ENCODE data around the genes ZSCAN32 and TRAP1.

DNA sequence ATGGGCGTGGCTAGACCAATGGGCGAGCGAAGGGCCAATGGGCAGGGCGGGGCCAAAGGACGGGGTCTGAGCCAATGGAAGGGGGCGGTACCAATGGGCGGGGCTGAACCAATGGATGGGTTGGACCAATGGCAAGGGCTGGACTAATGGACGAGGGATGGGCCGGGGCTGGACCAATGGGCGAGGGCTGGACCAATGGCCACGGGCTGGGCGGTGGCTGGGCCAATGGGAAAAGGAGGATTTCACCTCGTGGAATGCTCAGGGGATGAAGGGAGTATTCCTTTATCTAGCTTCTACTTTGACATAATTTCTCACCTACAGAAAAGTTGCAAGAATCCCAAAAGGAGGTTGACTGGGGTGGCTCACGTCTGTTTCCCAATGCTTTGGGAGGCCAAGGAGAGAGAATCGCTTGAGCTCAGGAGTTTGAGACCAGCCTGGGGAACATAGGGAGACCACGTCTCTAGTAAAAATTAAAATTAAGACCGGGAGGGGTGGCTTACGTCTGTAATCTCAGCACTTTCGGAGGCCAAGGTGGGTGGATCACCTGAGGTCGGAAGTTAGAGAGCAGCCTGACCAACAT, 5.8 kb upstream of the FLYWCH1 start:
- RRBS, result no CpG with 5 or more reads among the region's 20 CpGs

- RRBS, result 0% methylated on average over 7 of the region's 69 CpGs
Observed at GRCh38 chr16:2964589-2965594, 817 bp downstream of the KREMEN2 start.

DNA sequence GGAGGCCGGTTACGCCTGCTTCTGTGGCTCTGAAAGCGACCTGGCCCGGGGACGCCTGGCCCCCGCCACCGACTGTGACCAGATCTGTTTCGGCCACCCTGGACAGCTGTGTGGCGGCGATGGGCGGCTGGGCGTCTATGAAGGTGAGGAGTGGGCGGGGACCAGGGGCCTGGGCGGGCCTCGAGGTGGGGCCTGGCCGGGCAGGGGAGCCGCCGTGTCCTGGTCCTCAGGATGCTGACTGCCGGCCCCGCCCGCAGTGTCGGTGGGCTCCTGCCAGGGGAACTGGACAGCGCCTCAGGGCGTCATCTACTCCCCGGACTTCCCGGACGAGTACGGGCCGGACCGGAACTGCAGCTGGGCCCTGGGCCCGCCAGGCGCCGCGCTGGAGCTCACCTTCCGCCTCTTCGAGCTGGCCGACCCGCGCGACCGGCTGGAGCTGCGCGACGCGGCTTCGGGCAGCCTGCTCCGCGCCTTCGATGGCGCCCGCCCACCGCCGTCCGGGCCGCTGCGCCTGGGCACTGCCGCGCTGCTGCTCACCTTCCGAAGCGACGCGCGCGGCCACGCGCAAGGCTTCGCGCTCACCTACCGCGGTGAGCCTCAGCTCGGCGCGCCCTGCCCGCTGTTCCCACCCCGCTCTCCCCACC, 2.4 kb upstream of the PAQR4 start:
- RRBS, result 3% methylated on average over 33 of the region's 75 CpGs

GRCh38 chr16:2969912-2970701, 959 bp downstream of the PAQR4 start:
- RRBS, result 3% methylated on average over 12 of the region's 41 CpGs

GRCh38 chr16:2981912-2982476, 1.7 kb upstream of the PKMYT1 start:
- RRBS, result no CpG with 5 or more reads among the region's 8 CpGs

DNA sequence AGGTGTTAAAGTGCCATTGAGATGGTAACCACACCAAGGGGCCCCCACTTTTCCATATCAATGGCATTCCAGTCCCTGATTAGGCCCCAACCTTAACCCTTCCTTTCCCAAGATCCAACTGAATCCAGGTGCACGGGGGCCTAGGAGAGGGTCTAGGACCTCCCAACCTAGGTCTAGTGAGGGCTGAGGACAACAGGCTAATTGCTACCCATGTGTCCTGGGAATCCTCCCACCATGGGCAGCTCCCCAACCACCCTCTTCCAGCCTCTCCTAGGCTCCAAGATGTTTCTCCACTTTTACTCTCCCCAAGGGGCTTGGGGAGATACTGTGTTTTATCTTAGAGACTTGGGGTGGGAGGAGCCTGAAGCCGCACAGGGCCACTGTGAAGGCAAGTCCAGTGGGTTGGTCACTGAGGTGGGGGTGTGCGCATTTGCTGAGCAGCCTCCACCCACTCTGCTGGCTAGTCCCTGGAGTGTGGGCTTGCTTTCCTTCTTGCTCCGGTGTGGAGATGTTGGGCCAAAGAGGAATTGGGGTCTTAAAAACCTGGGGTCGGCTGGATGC, 4.2 kb upstream of the CLDN9 start:
- RRBS, result no CpG with 5 or more reads among the region's 5 CpGs

- RRBS, result 16% methylated on average over 10 of the region's 25 CpGs
Observed at GRCh38 chr16:3009400-3010304, 3.1 kb upstream of the CLDN9 start.

GRCh38 chr16:3021364-3022150, 1.4 kb downstream of the TNFRSF12A start:
- RRBS, result 6% methylated on average over 4 of the region's 28 CpGs

DNA sequence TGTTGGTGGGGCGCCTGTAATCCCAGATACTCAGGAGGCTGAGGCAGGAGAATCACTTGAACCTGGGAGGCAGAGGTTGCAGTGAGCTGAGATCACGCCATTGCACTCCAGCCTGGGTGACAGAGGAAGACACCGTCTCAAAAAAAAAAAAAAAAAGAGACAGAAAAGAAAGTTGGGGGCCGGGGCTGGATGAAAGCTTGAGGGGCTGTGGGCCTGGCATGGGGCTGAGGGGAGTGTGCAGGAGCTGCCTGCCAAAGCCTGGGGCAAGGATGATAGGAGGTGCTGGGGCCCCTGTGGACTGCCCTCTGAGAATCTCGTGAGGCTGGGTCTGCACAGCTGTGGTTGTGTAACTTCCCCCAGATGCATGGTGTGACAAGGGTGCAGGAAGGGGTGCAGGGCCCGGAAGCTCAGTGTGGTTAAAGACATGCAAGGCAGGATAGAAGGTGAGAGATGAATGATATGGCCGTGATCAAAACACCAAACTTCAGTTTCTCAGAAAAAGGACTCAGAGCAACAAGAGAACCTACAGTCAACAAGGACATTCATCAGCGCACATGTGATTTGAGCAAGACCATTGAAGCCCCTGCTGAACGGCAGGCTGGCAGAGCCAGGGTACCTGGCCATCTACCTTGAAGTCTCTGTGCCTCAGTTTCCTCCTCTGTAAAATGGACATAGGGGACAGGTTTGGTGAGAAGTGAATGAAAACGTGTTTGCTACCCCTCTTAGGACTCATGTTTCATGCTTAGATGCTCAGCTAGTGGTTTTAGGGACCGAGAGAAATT, 9.5 kb downstream of the IL32 start:
- RRBS, result no CpG with 5 or more reads among the region's 11 CpGs

DNA sequence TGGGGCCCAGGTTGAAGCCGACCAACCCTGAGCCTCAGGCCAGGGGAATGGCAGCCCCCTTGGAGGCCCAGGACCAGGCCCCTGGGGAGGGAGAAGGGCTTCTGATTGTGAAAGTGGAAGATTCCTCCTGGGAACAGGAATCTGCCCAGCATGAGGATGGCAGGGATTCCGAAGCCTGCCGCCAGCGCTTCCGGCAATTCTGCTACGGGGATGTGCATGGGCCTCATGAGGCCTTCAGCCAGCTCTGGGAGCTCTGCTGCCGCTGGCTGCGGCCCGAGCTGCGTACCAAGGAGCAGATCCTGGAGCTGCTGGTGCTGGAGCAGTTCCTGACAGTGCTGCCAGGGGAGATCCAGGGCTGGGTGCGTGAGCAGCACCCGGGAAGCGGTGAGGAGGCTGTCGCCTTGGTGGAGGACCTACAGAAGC, 2.4 kb downstream of the ZNF213 start:
- RRBS, result no CpG with 5 or more reads among the region's 14 CpGs

DNA sequence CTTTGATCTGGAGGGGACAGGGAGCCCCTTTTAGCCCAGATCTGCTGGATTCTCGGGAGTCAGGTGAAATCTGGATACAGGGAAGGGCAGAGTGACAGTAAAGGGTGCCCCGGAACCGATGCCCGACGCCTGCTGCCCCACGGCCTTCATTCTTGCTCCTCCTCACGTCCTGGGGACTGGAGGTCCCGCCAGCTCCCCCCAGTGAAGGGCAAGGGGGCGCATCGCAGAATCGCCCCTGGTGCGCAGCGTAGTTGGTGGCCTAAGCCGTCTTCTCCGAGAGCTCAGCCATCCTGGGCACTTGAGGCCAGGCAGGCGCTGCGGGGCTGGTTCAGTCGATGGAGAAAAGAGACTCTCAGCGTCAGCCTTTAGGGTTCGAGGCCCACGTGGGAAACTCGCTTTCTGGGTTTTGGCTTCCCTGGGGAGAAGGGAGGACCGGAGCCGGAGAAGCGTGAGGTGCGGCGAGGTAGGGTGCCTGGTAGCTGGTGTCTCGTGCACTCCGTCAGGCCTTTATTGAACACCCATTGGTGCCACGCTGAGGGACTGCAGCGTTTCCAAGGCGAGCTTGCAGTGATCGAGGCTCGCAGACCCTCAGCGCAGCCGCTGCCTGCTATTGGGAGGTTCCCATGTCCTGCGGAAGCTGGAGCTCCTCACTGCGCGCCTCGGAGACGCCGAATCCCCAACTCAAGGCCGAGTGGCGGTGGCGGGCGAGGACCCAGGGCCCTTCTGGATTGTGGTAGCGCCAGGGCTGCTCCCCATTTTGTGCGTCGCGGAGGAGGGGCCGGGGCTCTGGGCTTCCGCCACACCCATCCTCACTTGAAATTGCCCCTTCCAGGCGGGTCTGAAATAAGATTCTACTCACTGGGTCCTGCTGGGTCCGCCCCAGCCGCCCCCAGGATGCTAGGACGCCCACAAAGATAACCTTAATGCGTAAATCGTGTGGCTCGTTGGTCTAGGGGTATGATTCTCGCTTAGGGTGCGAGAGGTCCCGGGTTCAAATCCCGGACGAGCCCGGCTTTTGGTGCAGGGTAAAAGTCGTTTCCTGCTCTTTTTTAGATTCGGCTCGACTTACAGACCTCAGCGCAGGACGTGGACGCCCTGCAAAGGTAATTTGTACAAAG, 45.9 kb downstream of the ZNF200 start:
- RRBS, result no CpG with 5 or more reads among the region's 71 CpGs

- RRBS, result 3% methylated on average over 72 of the region's 114 CpGs
Observed at GRCh38 chr16:3400434-3401685, at the start of gene ZSCAN32. Gene ZSCAN32, minus strand, starts transcription at chr16:3401004.

DNA sequence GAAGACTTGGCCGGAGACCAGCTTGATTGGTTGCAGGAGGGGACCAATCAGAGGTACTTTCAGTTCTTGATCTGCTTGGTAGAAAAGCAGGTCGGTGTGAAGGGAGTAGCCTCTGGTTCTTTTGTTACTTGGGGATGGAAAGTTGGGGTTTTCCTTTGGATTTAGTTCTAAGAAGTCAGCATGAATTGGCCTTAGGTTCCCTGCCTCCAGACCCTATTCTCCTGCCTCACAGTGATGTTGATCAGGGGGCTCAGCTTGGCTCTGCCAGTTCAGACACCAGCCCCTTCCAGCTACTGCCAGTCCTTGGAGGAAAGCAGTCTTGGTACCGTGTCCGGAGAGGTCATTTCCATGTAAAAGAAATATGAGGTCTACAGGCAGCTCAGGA, 24.7 kb downstream of the NAA60 start:
- RRBS, result 100% methylated on average over 1 of the region's 4 CpGs

DNA sequence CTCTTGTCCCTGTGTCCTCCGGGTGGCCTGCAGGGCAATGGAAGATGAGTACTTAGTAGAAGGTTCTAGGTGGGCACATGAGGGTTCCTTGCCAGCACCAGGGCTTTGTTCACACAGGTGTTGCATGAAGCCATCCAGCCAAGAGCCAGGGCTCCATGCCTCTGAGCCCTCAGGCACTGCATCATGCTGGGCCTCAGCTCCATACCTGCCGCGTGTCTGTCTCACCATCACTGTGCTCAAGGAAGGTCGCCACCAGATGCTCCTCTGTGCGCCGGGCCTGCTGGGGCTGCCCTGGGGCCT, 25.6 kb downstream of the C16orf90 start:
- RRBS, result no CpG with 5 or more reads among the region's 6 CpGs

- RRBS, result no CpG with 5 or more reads among the region's 12 CpGs
Observed at GRCh38 chr16:3592510-3592998, 15.4 kb upstream of the NLRC3 start.

DNA sequence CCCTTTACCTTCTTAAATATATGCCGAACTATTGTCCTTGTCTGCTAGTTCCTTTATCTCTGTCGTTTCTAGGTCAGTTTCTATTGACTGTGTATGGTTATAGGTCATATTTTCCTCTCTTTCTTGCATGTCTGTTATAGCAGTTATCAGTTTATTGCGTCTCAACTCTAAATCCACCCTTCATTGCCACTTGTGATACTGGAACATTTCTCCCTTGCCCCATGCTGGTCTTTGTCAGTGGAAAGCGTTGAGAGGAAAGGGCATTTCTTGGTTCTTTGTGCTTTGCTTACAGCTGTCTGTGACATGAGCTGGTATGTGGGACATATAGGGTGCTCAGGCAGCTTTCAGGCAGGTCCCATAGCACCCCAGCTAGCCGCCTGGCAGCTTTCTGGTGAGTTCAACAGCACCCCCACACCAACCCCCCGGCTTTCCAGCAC, 15.5 kb upstream of the DNASE1 start:
- RRBS, result no CpG with 5 or more reads among the region's 6 CpGs

- RRBS, result 5% methylated on average over 15 of the region's 121 CpGs
Observed at GRCh38 chr16:3716609-3717762, at the start of gene TRAP1. Gene TRAP1, minus strand, starts transcription at chr16:3717524.

DNA sequence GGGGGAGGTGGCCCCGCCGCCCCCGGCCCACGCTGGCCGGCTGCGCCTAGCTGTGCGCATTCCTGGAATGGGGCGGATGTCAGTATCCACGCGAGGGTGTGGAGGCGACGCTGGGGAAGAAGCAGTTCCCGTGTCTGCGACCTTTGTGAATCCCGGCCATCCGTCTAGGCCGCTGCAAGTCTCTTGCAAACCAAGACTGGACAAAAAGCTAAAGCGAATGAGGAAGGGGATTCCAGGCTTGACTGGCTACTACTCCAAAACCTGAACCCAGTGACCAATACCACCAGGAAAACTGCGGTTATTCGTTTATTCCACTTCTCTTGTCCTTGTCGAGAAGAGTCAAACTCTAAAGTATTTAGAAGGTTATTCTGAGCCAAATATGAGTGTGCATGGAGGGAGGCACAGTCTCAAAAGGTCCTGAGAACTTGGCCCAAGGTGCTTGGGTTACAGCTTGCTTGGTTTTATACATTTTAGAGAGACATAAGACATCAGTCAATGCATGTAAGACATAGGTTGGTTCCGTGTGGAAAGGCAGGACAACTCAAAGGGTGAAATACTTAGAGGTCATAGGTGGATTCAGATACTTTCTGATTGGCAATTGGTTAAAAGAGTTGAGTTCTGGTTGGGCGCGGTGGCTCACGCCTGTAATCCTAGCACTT, 568 bp upstream of the TRAP1 start:
- RRBS, result no CpG with 5 or more reads among the region's 25 CpGs

- RRBS, result no CpG with 5 or more reads among the region's 9 CpGs
Observed at GRCh38 chr16:3767617-3768167, 50.4 kb upstream of the TRAP1 start.

- RRBS, result 2% methylated on average over 37 of the region's 46 CpGs
Observed at GRCh38 chr16:3880786-3881107, 234 bp upstream of the CREBBP start.